ENCODE results near the gene PF4V1.

GRCh38 chr4:73214187-73215234 is 44.1 kb downstream of the ANKRD17 start:
- CAGE, long polyA plus RNA = no peak
- RRBS = no CpG with 5 or more reads among the region's 8 CpGs

GRCh38 chr4:73258999-73260048 is 726 bp upstream of the ANKRD17 start:
- CAGE, long polyA plus RNA = no peak
- RRBS = 1% methylated on average over 15 of the region's 56 CpGs

- CAGE, long polyA plus RNA = no peak
- RRBS = no CpG with 5 or more reads among the region's 4 CpGs
These were observed 62.6 kb upstream of the ALB start for GRCh38 chr4:73341435-73342005.

- CAGE, long polyA plus RNA = no peak
- RRBS = no CpG with 5 or more reads among the region's 2 CpGs
These were observed 15.2 kb upstream of the ALB start for GRCh38 chr4:73388729-73389346.

DNA sequence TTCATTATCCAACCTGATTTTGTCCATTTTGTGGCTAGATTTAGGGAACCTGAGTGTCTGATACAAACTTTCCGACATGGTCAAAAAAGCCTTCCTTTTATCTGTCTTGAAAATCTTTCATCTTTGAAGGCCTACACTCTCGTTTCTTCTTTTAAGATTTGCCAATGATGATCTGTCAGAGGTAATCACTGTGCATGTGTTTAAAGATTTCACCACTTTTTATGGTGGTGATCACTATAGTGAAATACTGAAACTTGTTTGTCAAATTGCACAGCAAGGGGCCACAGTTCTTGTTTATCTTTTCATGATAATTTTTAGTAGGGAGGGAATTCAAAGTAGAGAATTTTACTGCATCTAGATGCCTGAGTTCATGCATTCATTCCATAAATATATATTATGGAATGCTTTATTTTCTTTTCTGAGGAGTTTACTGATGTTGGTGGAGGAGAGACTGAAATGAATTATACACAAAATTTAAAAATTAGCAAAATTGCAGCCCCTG is 5.5 kb downstream of the ALB start:
- CAGE, long polyA plus RNA = no peak
- RRBS = no CpG with 5 or more reads among the region's 2 CpGs

DNA sequence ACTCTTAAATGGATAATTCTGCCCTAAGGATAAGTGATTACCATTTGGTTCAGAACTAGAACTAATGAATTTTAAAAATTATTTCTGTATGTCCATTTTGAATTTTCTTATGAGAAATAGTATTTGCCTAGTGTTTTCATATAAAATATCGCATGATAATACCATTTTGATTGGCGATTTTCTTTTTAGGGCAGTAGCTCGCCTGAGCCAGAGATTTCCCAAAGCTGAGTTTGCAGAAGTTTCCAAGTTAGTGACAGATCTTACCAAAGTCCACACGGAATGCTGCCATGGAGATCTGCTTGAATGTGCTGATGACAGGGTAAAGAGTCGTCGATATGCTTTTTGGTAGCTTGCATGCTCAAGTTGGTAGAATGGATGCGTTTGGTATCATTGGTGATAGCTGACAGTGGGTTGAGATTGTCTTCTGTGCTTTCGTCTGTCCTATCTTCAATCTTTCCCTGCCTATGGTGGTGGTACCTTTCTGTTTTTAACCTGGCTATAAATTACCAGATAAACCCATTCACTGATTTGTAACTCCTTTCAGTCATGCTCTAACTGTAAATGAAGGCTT is 7.8 kb downstream of the ALB start:
- CAGE, long polyA plus RNA = no peak
- RRBS = no CpG with 5 or more reads among the region's 8 CpGs

DNA sequence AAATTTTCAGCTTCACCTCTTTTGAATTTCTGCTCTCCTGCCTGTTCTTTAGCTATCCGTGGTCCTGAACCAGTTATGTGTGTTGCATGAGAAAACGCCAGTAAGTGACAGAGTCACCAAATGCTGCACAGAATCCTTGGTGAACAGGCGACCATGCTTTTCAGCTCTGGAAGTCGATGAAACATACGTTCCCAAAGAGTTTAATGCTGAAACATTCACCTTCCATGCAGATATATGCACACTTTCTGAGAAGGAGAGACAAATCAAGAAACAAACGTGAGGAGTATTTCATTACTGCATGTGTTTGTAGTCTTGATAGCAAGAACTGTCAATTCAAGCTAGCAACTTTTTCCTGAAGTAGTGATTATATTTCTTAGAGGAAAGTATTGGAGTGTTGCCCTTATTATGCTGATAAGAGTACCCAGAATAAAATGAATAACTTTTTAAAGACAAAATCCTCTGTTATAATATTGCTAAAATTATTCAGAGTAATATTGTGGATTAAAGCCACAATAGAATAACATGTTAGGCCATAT is 14.0 kb downstream of the ALB start:
- CAGE, long polyA plus RNA = no peak
- RRBS = no CpG with 5 or more reads among the region's 6 CpGs

GRCh38 chr4:73617279-73617666 is 3.0 kb downstream of the RASSF6 start:
- CAGE, long polyA plus RNA = no peak
- RRBS = no CpG with 5 or more reads among the region's 6 CpGs

- CAGE, long polyA plus RNA = no peak
- RRBS = no CpG with 5 or more reads among the region's 5 CpGs
These were observed 56.6 kb upstream of the RASSF6 start for GRCh38 chr4:73676776-73677361.

GRCh38 chr4:73721537-73721904 is 18.8 kb upstream of the CXCL8 start:
- CAGE, long polyA plus RNA = no peak
- RRBS = no CpG with 5 or more reads among the region's 2 CpGs

DNA sequence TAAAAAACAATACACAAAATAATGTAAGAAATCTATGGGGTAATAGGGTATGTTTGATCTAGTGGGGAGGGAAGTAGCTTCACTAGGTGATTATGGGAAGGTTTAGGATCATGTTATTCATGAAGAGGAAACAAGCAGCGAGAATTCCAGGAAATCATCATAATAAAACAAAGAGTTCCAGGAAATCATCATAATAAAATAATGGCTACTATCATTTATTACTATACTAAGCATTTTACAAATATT is 12.3 kb upstream of the CXCL8 start:
- CAGE, long polyA plus RNA = no peak
- RRBS = no CpG with 5 or more reads among the region's 1 CpG

GRCh38 chr4:73741120-73741547 is 765 bp downstream of the CXCL8 start:
- CAGE, long polyA plus RNA = no peak
- RRBS = no CpG with 5 or more reads among the region's 1 CpG

- CAGE, long polyA plus RNA = no peak
- RRBS = no CpG with 5 or more reads among the region's 1 CpG
These were observed 1.3 kb downstream of the CXCL8 start for GRCh38 chr4:73741548-73742100.

DNA sequence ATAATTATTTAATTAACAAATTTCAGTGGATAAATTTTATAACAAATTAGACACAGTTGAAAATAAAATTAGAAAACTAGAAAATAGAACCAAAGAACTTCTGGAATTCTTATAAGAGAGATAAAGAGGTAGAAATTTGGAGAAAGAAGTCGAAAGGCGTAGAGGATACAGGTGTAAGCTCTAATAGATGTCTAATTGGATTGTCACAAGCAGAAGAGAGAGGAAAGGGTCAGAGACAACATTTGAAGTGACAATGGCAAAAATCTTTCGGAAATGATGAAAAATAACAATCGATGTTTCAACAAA is 3.7 kb downstream of the CXCL8 start:
- CAGE, long polyA plus RNA = no peak
- RRBS = no CpG with 5 or more reads among the region's 4 CpGs

- CAGE, long polyA plus RNA = no peak
- RRBS = no CpG with 5 or more reads among the region's 24 CpGs
These were observed at the start of gene PF4V1 for GRCh38 chr4:73853079-73853713. Gene PF4V1 (plus strand): TSS chr4:73853296.

DNA sequence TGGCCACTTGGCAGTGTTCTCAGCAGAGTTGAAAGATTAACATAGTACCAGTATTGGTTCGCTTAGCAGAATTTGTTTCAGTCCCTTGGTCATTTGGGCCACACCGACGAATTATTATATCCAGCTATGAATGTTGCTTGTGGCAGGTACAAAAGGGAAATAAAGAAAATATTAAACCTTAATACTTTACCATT is 5.2 kb upstream of the CXCL2 start:
- CAGE, long polyA plus RNA = no peak
- RRBS = no CpG with 5 or more reads among the region's 3 CpGs

DNA sequence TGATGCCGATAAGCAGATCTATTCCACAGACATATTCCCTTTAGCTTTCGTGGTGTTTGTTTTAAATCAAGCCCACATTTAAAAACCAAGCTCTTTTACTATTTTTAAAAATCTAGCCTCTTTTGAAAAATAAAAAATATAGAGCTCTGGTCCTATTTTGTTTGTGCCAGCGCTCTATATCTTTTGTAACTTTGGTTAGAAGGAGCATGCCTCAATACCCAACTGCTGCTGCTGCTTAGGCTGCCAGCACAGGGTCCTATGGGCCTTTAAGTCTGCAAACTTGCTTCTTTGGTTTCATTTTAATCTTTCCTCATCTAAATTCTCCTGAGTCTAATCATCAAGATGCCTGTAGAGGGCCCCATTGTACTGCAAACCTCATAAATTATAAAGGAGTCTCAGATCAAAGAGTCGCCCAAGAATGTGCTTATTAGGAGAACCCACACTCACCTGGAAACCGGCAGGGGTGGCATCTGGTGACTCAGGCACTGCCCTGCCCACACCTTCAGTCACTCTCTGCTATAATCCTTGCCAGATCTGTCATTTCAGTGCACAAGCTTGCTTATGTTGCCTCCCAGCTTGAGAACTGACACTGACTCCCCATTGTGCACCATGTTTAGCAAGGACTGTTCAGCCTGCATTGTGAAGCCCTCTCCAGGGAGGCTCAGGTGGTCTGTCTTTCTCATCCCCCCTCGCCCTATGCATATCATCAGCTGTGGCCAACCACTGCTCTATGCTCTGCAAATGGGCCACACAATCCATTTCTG is 12.2 kb downstream of the EPGN start:
- CAGE, long polyA plus RNA = no peak
- RRBS = no CpG with 5 or more reads among the region's 6 CpGs

DNA sequence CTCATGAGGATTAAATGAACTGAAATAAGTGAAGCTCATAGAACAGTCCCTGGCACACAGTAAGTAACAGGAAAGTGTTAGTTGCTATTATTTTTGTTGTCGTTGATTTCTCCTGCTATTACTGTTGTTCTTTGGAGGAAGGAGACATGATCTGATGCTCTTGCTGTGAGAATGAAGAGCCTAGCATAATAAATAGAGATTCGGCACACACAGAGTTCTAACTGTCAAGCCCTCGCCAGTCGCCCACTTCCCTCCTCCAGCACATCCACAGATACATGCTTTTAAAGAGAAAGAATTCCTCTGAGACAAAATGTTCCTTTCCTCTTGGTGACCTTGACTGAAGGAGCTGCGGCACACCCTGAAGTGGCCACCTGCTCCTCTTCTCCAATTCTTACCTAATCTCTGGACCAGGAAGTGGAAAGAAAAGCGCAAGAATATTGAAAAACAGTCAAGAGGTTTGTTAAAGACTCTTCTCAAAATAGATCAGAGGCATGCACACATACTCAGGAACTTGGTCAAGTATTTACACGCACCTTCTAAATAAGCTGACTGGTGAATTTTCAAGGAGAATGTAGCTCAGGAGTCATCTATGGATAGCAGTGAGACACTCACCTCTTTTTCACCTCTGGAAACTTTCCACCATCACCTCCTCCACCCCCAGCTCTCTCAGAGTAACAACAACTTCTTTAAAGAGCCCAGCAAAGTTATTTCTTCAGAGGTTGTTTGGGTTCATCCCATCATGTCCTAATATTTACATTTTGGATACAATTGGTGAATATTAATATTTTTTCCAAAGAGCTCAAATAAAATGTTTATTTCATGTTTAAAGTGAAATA is 95.4 kb downstream of the PARM1 start:
- CAGE, long polyA plus RNA = no peak
- RRBS = no CpG with 5 or more reads among the region's 7 CpGs

DNA sequence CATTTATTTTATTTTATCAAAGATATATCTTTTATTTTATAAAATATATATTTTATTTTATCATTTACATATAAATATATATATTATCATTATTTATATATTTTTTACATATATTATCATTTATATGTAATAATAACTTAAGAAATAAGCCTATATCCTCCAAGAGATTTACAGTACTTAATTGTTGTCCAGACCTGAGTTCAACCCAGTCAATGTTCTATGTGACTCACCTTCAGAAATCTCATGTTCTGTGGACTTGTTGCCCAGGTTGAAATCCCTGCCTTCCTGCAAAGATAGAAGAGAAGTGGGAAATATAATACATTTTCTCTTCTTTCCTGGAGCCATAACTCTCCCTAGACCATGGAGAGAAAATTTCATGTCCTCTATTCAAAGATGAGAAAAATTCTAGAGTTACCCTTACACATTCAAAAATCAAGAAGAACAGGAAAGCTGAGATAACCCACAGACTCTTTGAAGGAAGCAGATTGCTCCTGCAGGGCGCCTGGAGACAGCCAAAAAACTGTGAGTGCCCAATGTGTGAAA is 247.3 kb downstream of the PARM1 start:
- CAGE, long polyA plus RNA = no peak
- RRBS = no CpG with 5 or more reads among the region's 1 CpG

- CAGE, long polyA plus RNA = no peak
- RRBS = no CpG with 5 or more reads among the region's 2 CpGs
These were observed 264.3 kb downstream of the RCHY1 start for GRCh38 chr4:75249841-75250275.